ENCODE measurements around a stretch of chr12.

DNA sequence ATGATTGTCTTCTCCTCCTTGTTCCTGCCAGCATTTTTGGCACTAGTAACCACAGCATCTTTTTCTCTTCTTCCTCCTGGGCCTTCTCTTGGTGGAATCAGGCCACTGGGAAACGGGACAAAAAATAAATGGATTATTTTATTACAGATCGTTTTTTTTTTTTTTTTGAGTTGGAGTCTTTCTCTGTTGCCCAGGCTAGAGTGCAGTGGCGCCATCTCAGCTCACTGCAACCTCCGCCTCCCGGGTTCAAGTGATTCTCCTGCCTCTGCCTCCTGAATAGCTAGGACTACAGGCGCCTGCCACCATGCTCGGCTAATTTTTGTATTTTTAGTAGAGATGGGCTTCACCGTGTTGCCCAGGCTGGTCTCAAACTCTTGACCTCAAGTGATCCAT, 13.4 kb downstream of the RILPL2 start:
- RAMPAGE, long total RNA, result no peak
- RRBS, result no CpG with 5 or more reads among the region's 8 CpGs

DNA sequence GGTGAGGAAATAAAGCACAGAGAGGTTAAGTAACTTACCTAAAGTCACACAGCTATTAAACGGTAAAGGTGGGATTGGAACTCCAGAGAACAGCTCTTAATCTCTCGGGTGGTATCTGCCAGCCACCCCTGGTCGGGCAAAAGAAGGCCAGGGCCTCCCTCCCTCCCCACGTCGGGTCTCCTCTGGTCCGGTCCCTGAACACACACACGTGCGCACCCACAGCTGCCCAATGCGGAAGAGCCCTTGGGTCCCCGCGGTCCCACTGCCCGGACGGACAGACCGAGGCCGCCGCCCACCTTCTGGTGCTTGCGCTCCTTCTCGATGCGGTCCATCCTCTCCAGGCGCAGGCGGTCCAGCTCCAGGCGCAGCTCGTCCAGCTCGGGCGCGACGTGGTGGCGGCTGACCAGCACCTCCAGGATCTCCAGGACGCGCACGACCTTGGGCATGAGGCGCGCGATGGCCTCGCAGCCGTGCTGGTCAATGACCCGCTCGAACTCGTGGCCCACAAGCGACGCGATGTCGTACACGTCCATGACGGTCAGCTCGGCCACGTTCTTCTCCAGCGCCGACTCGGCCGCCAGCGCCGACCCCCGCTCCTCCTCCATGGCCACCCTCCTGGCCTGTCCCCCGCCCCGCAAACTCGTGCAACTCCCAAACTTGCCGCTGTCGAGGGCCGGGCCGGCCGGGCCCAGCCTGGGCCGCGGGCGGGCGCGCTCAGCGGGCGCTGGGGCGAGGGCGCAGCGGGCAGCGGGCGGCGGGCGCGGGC, 458 bp downstream of the RILPL1 start:
- RAMPAGE, long total RNA, result no peak
- RRBS, result 4% methylated on average over 12 of the region's 77 CpGs

GRCh38 chr12:123622022-123622637, 11.4 kb downstream of the EIF2B1 start:
- RAMPAGE, long total RNA, result no peak
- RRBS, result no CpG with 5 or more reads among the region's 7 CpGs

GRCh38 chr12:123634375-123634934, 826 bp downstream of the GTF2H3 start:
- RAMPAGE, long total RNA, result no peak
- RRBS, result no CpG with 5 or more reads among the region's 6 CpGs

GRCh38 chr12:123713130-123714323, 1.4 kb downstream of the ATP6V0A2 start:
- RAMPAGE, long total RNA, result no peak
- RRBS, result no CpG with 5 or more reads among the region's 16 CpGs

DNA sequence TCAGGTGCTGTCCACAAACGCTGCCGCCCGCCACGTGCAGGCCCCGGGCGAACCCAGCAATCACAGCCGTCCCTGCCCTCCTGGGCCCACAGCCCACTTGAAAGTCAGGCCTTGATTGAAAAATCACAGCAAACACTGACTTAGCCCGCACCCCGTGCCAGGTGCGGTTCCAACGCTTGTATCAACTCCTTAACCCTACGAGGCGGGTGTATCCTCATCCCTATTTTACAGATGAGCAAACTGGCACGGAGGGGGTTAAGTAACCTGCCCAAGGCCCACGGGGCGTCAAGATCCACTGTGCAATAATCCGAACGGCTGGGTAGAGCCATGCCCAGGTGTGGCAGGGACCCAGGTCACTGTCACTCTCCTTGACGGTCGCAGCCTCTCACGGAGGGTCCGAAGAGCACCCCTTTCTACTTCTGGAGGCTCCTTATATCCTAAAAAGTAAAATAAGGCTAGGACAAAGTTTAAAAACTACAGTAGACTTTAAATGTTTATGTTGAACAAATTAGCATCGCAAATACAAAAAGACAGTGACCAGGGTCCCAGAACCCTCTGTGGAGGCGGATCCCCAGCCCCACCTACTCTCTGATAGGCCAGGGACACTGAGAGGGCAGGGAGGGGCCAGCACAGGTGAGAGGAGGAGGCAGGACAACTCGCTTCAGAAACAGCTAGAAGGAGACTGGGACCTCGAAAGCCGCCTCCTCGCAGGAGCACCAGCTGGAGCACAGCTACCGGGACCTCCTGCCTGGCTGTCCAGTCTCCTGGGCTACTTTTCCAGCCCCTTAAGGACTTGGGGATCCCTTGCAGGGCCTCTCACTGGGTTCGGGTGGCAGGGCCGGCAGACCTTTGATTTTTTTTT, 788 bp downstream of the DNAH10 start:
- RAMPAGE, long total RNA, result no peak
- RRBS, result 12% methylated on average over 8 of the region's 31 CpGs

GRCh38 chr12:123973450-123973523, 272 bp downstream of the ZNF664 start:
- RAMPAGE, long total RNA, result no peak
- RRBS, result 1% methylated on average over 4 of the region's 4 CpGs

- RAMPAGE, long total RNA, result no peak
- RRBS, result no CpG with 5 or more reads among the region's 5 CpGs
These were observed 24.4 kb downstream of the ZNF664 start for GRCh38 chr12:123997374-123997842.

DNA sequence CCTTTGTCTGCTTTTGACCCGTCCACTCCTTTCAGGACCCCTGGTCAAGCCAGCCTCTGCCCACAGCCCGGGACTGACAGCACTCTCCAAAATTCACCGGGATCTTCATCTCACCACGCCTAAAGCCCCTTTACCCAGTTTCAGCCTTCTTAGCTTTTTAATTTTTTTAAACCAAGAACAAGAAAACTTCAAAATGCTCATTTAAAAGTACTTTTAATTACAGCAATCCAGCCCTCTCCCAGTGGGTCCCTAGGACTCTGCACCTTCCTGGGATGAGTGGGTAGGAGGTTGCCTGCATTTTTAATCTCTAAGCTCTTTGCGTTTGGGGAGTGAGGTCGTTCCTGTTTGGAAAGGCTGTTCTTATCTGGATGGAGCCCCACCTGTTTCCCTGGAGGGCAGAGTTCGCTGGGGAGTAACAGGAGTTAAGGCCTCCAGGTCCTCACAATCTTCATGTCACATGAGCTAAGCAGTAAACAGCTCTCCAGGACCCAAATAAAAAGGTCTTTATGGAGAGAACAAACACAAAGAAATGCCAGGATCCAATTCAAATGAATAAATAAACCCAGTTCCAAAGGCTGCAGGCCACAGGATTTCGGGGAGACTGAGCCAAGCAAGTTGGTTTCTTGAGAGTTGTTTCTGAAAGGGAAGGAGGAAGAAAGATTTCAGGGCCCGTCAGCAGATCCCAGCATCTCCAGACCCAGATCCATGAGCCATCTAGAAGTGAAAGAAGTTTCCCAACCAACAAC, 56.0 kb upstream of the RFLNA start:
- RAMPAGE, long total RNA, result no peak
- RRBS, result no CpG with 5 or more reads among the region's 9 CpGs

- RAMPAGE, long total RNA, result no peak
- RRBS, result 31% methylated on average over 7 of the region's 21 CpGs
These were observed 14.9 kb upstream of the RFLNA start for GRCh38 chr12:124279923-124280531.

- RAMPAGE, long total RNA, result no peak
- RRBS, result no CpG with 5 or more reads among the region's 7 CpGs
These were observed 2.1 kb downstream of the RFLNA start for GRCh38 chr12:124297101-124297356.

DNA sequence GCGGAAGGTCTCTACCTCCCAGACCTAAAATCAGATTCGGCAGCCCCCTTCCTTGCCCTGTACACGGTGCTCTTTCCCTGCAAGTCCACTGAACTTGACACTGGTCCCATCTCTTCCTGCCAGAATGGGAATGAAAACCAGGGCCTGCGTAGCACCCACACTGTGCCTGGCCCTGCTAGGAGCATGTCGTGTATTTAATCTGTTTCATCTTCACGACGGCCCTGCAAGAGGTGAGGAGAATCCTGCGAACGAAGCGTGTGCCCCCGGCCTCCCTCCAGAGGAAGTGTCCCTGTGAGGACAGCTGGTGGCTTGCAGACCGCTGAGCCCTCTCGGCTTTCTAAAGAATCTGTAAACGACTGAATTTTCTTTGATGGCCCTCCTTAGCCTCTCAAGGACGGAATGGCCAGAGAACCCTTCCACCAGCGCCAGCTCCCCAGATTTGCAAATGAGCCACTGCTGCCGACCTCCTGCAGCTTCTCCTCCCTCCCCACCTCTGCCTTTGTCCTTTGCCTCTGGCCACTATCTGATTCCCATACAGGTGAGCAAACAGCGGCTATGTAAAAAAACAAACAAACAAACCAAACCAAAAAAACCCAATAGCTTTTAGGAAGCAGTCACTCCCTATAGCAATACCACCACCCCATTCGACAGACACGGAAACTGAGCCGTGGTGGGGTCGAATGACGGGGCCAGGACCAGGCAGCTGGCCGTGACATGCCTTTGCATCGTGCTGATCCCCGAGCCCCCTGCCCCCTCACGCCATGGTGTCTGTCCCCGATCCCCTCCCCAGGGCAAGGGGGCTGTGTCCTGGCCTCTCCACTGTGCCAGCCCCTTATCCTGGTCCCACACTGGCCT, 23.4 kb downstream of the RFLNA start:
- RAMPAGE, long total RNA, result no peak
- RRBS, result no CpG with 5 or more reads among the region's 28 CpGs

- RAMPAGE, long total RNA, result no peak
- RRBS, result 66% methylated on average over 3 of the region's 17 CpGs
These were observed 33.2 kb downstream of the RFLNA start for GRCh38 chr12:124327960-124328690.

GRCh38 chr12:124333940-124334629, 39.2 kb downstream of the RFLNA start:
- RAMPAGE, long total RNA, result no peak
- RRBS, result 82% methylated on average over 9 of the region's 24 CpGs

DNA sequence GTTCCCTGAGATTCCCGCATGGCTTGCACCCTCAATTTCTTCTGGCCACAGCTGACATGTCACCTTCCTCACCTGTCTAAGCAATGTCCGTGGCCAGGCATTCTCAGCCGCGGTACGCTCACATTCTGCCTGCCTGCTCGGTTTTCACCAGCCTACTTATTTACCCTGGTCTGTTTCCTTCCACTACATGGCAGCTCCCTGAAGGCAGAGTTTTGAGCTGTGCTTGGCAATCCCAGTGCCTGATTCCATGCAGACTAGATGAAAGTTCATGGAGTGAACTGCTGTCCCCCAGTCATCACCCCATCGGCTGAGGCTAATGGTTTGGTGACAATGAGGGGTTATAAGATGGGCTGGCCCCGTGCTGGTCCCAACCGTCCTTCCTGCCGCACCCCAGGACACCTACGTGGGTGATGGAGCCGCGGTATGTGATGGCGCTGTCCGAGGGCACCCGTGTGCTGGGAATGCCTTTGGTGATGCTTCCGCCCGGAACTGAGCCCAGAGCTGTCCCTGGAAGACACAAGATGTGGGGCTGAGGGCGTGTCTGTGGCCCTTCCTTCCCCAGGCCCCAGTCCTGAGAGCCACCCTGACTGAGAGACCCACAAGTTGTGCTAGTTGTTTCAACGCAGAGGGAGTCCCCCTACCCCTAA, 58.9 kb downstream of the RFLNA start:
- RAMPAGE, long total RNA, result no peak
- RRBS, result no CpG with 5 or more reads among the region's 20 CpGs

GRCh38 chr12:124357739-124358788, 63.2 kb downstream of the RFLNA start:
- RAMPAGE, long total RNA, result no peak
- RRBS, result no CpG with 5 or more reads among the region's 39 CpGs

GRCh38 chr12:124359459-124359895, 64.6 kb downstream of the RFLNA start:
- RAMPAGE, long total RNA, result no peak
- RRBS, result no CpG with 5 or more reads among the region's 9 CpGs

GRCh38 chr12:124367355-124367779, 72.5 kb downstream of the RFLNA start:
- RAMPAGE, long total RNA, result no peak
- RRBS, result no CpG with 5 or more reads among the region's 7 CpGs

- RAMPAGE, long total RNA, result no peak
- RRBS, result no CpG with 5 or more reads among the region's 8 CpGs
These were observed 86.2 kb downstream of the RFLNA start for GRCh38 chr12:124380957-124381619.

DNA sequence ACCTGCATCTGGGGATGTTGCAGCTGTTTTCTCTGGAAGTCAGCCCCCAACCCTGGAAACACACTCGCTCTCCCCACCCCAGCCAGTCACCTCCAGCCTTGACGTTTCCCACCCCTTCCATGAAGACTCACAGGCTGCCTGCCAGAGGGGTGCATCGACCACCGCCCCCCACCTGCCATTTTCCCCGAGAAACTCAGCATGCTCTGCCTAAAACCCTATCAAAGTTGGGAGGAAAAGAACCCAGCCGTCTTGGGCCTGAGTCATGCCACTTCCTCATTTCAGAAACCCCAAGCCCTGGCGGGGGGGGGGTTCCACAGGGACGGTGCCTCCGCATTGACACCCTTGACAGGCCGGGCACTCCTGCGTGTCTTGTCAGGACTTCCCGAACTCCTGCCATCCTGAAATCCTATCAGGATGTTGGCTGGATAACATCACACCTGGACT, 96.3 kb downstream of the RFLNA start:
- RAMPAGE, long total RNA, result no peak
- RRBS, result no CpG with 5 or more reads among the region's 12 CpGs